Measurements from ENCODE around the genes SHISAL2B and CWC27.

GRCh38 chr5:59790441-59791229, 102.9 kb downstream of the PDE4D start:
- PRO-cap: no peak

DNA sequence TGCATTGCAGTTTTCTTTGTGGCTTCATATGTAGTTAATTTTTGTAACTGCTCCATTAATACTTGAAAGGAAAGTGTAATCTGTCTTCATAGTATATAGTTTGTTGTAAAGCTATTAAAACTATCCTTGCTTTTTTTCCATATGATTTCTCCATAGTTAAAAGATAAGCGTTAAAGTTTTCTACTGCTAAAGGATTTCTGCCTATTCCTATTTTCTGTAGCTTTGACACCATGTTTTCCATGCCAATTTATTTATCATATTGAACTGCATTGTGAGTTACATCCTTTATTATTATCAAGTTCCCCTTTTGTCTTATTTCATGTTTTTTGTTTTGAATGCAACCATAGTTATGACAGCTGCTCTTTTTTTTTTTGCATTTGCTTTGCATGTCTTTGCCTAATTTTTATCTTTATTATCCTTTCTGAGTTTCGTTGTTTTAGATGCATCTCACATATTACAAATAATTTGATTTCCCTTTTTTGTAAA, 161.6 kb downstream of the DEPDC1B start:
- PRO-cap: no peak

GRCh38 chr5:60821104-60821684, 22.9 kb downstream of the ELOVL7 start:
- PRO-cap: no peak

- PRO-cap: no peak
These were observed 37.0 kb downstream of the ERCC8 start for GRCh38 chr5:60907616-60908540.

- PRO-cap: no peak
These were observed 41.2 kb upstream of the ZSWIM6 start for GRCh38 chr5:61290652-61291409.

GRCh38 chr5:61334125-61334628, 2.1 kb downstream of the ZSWIM6 start:
- PRO-cap: no peak

- PRO-cap: no peak
These were observed 15.1 kb downstream of the ZSWIM6 start for GRCh38 chr5:61346895-61347811.

GRCh38 chr5:61359257-61360237, 27.5 kb downstream of the ZSWIM6 start:
- PRO-cap: no peak

DNA sequence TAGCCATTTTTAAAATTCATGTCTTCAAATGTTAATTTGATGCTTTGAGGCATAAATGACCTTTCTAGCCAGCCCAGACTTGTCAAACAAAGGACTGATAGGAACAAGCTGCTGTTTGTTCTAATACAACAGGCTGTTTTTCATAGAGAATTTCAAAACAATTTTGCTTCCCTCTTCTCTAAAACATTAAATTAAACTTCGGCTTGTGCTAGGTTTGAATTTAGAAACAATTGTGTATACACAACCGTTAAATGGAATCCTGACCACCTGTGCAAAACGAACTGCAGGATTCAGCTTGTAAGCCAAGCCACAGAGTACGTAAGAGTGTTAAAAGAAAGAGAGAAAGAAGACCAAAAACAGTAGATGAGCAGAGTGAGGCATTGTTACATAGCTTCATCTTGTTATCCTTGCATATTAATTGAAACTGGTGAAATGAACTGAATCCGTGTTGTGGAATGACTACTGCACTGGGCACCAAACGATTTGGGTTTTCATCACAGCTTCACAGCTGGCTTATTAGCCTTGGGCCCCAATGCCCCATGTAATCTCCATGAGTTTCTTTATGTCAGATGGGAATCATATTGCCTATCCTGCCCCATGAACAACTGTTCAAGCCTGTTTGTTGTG, 100.1 kb downstream of the ZSWIM6 start:
- PRO-cap: no peak

GRCh38 chr5:61530016-61530406, 198.0 kb downstream of the ZSWIM6 start:
- PRO-cap: no peak

DNA sequence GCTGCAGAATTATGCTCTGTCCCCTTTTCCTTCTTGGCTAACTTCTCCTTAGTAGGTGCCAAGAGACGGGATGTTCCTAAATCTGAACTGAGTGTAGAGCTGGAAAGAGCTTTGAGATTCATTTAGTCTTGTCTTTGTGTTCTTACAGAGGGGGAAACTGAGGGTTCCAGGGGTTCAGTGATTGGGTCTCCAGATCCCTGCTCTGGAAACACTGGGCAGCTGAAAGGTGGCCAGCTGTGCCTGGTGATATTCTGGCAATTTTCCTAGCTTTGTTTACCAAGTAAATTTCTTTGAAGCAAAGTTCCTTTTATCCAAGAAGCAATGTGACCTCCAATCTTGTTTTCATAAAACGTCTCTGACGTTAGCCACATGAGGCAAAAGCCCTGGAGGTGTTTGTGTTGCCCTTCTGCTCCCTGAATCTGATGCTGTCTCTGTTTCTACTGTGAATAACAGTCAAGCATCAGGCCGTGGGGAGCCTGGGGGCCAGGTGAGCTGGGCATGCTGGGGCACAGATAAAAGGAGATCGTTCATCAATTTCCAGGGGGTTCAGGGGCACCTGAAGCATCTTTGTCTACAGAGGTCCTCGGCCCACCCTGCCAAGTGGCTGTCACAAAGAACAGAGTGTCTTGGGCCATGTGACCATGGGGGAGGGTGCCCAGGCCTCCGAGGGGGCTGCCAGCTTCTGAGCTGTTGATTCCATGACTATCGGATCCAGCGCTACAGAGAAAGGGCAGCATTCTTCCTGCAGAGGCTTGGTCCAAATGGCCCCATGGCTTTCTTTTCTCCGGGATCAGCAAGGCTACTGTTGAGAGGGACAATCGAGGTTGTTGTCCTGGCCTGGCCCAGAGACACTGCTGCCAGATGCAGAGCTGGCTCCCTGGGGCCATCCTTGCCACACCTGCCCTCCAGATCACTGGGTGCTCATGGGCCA, 288.9 kb downstream of the ZSWIM6 start:
- PRO-cap: no peak

DNA sequence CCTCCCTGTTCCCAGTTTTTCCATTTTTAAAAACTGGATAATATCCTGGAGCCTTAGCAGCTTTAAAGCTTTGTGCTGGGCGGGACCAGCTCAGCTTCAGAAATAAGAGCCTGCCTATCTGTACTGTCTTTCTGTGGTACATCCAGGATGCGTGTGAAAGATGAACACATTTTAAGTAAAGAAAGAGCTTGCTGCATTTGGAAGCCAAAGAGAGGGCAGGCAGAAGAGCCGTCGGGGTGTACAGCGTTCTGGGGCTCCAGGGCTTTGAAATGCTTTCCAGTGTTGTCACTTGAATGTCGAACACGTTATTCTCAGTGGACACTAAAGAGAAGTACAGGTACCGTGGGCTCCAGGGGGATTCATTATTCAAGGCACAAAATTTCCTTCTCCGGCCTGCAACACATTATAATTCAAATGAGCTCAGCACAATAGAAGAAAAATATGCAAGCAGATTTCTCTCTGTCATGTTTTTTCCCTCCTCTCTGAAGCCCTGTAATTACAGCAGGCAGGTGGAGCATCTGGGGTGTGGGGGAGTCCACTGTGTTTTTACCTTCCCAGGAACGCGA, 293.0 kb downstream of the ZSWIM6 start:
- PRO-cap: no peak

- PRO-cap: no peak
These were observed 458.7 kb downstream of the ZSWIM6 start for GRCh38 chr5:61790626-61791206.

DNA sequence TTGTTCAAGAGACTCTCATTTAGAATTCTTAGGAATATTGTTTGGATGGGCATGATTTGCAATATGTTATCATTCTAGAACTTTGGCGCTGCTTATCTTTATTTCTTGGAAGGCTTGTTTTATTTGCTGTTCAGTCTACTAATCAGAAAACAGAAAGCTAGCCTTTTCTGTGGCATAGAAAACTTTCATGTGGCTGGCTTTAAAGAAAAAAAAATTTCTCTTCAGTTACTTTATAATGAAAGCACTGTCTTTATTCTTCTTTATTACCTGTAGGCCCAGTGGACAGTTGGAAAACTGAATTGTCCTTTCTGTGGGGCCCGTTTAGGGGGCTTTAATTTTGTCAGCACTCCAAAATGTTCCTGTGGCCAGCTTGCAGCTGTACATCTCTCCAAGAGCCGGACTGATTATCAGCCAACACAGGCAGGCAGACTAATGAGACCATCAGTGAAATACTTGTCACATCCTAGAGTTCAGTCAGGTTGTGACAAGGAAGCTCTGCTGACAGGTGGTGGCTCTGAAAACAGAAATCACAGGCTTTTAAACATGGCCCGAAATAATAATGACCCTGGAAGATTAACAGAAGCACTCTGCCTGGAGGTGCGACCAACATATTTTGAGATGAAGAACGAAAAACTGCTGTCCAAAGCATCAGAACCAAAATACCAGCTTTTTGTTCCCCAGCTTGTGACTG, 47.8 kb downstream of the RNF180 start:
- PRO-cap: no peak

- PRO-cap: bidirectional peak, plus-strand start at chr5:64690503, minus-strand start at chr5:64690144; bidirectional peak, plus-strand start at chr5:64690813, minus-strand start at chr5:64690761
These were observed at the start of gene SHISAL2B for GRCh38 chr5:64690019-64690917. Gene SHISAL2B (plus strand): TSS chr5:64690503.

- PRO-cap: bidirectional peak, plus-strand start at chr5:64768930, minus-strand start at chr5:64768691; unidirectional peak, minus-strand start at chr5:64769182; unidirectional peak, minus-strand start at chr5:64769333
These were observed at the start of gene CWC27 for GRCh38 chr5:64768829-64769449. Gene CWC27 (plus strand): TSS chr5:64768930.

GRCh38 chr5:64836243-64836425, 67.4 kb downstream of the CWC27 start:
- PRO-cap: no peak

- PRO-cap: no peak
These were observed 69.6 kb downstream of the CWC27 start for GRCh38 chr5:64838303-64838795.

- PRO-cap: unidirectional peak, plus-strand start at chr5:65034922
These were observed 265.9 kb downstream of the CWC27 start for GRCh38 chr5:65034524-65035143.

GRCh38 chr5:65830448-65831431, 95.6 kb upstream of the ERBIN start:
- PRO-cap: no peak

Measured in endodermal cell (in vitro differentiated cells).